ENCODE measurements around a stretch of chr2.

DNA sequence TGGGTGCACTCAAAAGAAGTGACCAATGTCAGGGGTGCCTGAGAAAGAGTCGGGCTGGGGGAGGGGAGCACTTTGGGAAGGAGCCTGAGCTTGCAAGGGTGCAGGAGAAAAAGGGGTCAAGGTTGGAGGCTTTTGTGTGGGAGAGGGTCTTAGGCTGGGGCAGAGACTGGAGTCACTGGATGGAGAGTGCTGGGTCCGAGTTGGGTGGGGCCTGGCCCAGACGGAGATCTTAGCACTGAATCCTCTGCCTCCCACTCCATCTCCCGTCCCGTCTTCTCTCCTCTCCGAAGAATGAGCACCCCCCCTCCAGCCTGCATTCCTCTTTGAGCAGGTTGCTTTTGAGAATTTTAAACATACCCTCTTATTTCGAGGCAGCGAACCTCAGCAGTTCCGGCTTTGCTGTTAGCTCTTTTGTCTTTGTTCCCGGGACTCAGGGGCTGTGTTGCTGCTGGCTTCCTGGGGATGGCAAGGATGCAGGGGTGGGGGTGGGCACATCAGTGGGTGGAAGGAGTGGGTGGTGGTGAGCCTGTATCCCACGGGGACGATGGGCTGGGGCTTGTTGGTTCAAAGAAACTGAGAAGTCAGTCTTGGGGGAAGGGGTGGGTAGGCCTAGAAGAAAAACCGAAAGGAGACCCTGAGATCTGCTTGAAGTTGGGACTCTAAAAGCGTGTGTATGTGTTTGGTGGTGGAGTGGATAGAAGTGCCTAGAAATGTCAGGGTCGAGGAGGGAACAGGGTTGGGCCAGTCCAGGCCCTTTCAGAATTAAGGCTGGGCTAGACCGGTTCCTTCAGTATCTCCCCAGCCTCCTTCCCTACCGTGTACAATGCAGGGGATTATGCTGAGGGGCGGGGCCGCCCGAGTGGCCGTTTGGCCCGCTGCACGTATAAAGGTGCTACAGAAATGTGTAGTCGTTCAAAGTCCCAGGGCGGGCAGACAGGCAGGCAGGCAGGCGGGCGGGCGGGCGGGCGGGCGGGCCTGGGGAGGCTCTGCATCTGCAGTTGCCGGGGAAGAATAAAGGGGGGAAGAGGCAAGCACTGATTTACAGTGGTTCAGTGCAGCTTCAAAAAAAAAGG is 3.1 kb downstream of the IGFBP2 start:
- PRO-cap, 7 experiments = no peak in any of the 7 experiments

DNA sequence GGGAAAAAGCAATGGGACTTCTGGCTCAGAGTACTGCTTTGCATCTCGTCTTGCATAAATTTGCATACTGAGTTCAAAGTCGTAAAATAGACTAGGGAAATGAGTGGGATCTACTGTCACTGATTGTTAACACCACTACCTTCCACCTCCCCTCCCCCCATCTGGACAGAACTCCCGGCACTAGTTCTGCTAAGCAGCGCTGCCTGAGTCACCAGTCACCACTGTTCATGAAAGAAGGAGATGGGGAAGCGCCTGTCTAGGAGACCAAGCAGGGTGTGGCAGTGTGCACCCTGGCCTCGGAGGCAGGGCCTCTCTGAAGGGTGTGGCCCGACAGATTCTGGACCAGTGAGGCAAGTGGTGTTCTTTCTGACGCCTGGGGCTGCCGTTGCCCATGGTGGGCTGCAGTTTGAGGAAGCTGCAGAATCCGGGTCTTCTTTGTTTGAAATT is 3.9 kb downstream of the IGFBP2 start:
- PRO-cap, 7 experiments = no peak in any of the 7 experiments

DNA sequence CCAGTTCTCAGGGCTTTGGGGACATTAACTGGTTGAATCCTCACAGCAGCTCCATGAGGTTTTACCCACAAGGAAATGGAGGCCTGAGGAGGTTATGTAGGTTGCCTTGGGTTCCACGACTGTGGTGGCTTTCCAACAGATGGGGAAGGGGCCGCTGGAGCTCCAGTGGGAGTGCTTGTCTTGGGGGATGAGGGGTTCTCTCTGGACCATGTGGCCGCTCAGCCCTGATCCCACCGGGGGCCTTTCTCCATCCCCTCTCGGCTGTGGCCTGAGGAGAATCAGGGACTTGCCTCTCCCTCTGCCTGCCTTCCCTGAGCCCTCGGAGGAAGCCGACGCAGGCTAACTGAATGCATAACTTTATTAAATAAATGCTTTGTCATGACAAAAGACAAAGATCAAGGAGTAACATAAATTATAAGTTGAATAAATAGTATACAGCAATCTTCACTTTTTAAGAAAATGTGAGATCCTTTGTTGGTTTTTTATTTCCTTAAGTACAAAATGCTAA is 23.5 kb downstream of the IGFBP5 start:
- PRO-cap, 7 experiments = no peak in any of the 7 experiments

- PRO-cap, 7 experiments = no peak in any of the 7 experiments
Measured at GRCh38 chr2:216672341-216673263, 22.7 kb downstream of the IGFBP5 start.

DNA sequence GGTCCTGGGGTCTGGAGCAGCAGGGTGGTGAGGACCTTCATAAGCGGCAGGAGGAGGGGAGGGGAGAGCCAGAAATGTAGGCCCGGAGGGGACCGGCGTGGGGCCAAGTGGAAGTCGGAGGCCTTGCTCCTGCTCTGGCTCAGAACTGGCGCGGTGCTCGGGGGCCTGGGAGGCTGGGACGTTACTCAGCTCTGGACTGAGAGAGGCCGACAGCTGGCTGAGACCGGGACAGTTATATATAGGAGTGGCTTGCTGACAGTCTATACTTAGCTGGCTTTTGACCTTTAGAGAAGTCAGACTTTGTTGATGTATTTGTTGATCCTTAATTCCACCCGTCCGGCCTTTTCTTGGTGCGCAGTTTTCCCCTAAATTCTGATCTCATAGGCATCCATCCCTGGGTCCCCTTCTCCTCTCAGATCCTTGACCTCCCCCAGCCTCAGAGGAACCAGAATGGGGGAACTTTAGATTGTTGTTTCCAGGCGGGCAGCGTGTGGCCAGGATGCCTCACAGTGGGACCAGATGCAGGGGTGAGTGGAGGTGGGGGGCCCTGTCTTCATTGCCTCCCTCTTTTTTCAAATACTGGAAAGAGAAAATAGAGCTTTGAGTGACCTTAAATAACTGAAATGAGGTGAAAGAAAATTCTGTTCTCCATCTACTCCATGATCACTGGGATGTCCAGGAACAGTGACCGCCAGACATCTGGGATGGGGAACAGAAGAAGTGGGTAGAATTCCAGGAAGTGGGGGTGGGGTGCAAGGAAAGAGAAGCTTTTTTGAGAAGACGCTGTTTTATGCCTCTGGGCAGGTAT is 15.5 kb downstream of the IGFBP5 start:
- PRO-cap, 7 experiments = no peak in any of the 7 experiments

- PRO-cap, 7 experiments = no peak in any of the 7 experiments
Measured at GRCh38 chr2:216683747-216684567, 11.4 kb downstream of the IGFBP5 start.

- PRO-cap, 7 experiments = no peak in any of the 7 experiments
Measured at GRCh38 chr2:216698795-216699378, 3.5 kb upstream of the IGFBP5 start.

GRCh38 chr2:217223255-217223955 is 363.5 kb upstream of the TNP1 start:
- PRO-cap, 7 experiments = no peak in any of the 7 experiments

DNA sequence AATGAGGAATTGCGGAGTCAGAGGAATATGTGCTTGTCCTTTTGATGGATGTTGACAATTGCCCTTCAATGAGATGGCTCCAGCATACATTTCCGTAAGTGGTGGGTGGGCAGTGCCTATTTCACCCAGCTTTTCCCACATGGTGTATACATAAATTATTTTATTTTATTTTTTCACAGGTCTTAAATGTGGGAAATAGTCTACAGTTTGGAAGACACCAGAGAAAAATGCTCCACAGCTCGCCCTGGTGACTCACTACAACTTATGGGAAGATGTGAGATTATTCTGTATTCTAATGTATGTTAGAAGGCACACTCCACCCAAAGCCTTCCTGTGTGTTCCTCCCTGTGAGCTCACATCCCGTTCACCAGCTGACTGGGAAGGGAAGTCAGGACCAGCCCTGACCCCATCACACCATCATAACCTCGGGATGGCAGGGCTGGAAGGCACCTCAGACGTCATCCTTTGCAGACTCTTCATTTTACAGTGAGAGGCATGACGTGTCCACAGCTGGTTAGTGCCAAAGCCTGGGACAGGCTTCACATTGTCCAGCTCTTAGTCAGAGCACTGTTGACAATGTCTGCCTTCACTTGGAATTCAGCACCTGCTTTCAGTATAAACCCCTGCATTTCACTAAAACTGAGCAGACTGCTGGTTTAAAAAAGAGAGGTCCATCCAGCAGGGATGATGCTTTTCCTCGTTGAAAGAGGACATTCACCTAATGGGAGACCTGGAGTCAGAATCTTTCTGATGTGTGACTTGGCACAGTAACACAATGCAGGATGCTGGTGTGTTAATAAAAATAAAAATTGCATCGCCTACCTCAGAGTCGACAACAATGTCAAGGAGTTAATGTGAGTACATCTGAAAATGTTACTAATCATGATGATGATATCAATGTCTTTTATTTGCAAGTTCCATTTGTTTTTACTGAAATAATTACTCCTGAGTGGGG is 417.8 kb upstream of the TNP1 start:
- PRO-cap, 7 experiments = no peak in any of the 7 experiments

DNA sequence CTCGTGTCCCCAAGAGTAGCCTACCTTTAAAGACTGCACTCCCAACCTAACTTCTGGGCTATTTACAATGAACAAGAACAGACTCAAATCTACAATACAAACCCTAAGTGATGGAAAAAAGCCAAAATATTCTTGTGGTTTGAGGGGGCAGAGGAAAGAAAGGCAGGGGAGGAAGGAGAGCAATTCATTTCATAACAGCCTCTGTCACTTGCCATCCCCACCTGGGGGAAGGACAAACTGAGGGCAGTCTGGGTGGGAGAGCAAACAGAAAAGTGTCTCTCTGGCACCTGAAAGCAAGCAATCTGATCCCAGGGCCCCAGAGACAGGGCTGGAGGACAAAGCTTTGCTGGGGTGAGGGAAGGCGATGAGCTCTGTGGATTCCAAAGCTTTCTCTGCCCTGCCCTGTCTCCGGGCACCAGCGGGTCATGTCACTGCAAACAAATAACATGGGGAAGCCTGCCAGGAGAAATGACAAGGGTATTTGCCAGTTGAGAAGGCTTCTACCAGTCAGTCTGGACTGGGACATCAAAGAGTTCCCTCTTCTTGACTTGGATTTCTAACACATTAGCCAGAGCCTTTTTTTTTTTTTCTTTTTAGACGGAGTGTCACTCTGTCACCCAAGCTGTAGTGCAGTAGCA is 528.1 kb upstream of the TNP1 start:
- PRO-cap, 7 experiments = no peak in any of the 7 experiments

GRCh38 chr2:217398850-217399262 is 539.0 kb upstream of the TNP1 start:
- PRO-cap, 7 experiments = no peak in any of the 7 experiments

GRCh38 chr2:217510741-217511262 is 492.0 kb downstream of the TNS1 start:
- PRO-cap, 7 experiments = no peak in any of the 7 experiments

DNA sequence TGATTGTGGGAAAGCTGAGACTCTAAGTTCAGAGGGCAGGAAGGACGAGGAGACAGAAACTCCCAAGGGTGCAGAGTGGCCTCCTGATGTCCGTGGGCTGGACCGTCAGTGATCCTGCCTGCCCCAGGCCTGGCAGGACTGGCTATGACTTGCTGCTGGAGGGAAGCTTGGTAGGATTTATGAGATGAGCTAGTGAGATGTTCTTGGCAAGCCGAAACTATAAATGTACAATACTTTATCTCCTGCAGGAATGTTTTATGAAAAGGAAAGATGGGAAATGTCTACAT is 447.4 kb downstream of the TNS1 start:
- PRO-cap, 7 experiments = no peak in any of the 7 experiments

DNA sequence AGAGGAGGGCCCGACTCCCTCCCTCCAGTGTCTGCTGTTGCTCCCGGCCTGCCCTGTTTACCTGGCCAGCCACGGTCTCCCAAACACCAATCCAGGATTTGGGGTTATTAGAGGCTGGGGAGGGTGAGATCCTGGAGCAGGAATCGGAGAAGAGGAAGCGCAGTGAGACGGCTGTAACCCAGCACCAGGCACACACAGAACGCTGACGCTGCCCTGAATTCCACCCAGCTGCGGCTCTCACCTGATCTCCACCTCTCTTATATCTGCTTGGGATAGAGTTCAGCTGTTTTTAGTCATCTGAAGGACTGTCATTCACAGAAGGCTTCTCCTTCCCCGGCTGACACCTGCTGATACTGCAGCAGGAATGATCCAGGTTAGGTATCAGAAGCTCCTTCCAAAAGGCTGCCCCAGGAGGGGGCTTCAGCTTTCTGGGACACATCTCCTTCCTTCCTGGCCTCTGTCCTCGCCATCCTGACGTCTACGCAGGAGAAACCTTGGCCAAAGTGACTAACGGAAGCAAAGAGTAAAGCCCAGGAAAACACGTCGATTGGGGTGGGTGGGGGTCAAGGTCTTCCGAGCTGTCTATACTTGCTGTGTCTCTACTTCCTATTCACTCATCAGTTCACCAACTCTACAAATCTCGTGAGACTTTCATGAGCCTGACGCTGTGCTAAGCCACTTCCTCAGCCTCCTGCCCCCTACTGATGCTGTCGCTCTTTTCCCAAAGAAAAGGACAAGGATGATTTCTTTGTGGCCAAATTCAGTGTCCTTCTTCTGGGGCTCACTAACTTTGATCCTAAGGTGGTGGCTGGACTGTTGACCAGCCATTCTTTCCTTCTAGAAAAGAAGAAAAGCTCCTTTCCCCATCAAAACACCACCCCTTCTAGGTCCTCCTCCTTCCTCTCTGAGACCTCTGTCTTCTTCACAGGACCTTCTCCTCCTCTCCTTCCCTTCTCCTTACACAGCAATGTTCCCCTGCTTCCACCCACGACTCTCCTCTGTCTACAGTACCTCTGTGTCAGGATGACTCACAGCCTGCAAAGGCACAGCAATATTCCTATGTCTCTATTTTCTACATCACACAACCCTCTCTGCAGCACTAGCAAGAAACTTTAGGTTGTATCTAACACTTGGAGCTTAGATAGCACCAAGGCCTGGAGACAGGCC is 212.6 kb downstream of the TNS1 start:
- PRO-cap, 7 experiments = peak in 7 of 7 experiments; most common plus-strand start position 660 of the sequence (in 1); most common minus-strand start position 595 of the sequence (in 4)

- PRO-cap, 7 experiments = no peak in any of the 7 experiments
Measured at GRCh38 chr2:217835940-217836185, 166.9 kb downstream of the TNS1 start.

GRCh38 chr2:217842013-217842824 is 160.6 kb downstream of the TNS1 start:
- PRO-cap, 7 experiments = no peak in any of the 7 experiments

- PRO-cap, 7 experiments = no peak in any of the 7 experiments
Measured at GRCh38 chr2:217855018-217855678, 147.6 kb downstream of the TNS1 start.

- PRO-cap, 7 experiments = no peak in any of the 7 experiments
Measured at GRCh38 chr2:217899230-217900647, 103.1 kb downstream of the TNS1 start.

DNA sequence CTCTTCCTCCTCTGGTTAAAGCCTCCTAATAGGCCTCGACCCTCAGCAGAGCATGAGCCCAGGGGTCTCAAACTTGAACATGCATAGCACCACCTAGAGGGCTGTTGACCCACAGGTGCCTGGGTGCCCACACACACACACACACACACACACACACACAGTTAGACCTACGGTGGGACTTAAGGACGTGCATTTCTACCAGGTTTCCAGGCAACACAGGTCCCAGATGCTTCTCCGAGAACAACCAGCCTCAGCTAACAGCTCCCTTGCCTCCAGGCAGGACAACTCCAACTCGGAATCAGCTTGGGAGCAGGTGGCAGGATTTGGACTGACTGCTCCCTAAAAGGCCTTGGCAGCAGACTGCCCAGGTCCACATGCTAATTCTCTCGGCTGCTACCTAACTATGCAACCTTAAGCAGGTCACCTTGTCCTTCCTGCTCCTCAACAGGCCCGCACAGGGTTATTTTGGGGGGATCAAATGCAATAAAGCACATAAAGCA is 93.3 kb downstream of the TNS1 start:
- PRO-cap, 7 experiments = no peak in any of the 7 experiments

DNA sequence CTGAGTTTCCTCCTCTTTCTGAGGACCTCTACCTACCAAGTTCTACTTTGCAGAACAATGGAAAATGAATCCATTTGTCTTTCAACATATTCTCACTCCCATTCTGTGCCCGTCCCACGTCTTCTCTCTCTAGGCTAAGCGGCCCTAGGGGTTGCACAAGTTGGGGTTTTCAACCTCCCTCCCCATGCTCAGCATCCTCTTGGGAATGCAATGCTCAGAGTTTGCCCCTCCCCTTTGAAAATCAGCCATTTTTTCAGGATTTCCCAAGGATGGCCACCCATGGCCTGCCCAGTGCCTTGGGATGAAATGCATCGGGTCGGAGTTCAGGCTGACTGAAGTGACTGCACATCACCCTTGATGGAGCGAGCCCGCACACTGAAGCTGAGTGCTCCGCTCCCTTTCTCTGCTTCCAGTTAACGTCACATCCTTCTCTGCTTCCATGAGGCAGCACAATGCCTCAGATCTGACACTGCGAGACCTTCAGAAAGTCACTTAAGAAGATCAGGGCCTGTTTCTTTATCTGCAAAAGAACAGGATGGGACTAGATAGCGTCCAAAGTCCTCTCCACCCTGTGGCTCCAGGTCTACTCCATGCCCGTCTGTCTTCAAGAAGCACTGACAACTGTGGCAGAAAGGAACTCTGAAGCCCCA is 87.8 kb downstream of the TNS1 start:
- PRO-cap, 7 experiments = no peak in any of the 7 experiments

Measured in T-cell (primary cell).